Mesenchymal stem cell of adipose (primary cell): ENCODE measurements around a stretch of chr4.

- CAGE, long polyA plus RNA, result no peak
These were observed 769 bp downstream of the ZNF141 start for GRCh38 chr4:338440-338725.

- CAGE, long polyA plus RNA, result no peak
These were observed 54.9 kb downstream of the PCGF3 start for GRCh38 chr4:760202-761285.

DNA sequence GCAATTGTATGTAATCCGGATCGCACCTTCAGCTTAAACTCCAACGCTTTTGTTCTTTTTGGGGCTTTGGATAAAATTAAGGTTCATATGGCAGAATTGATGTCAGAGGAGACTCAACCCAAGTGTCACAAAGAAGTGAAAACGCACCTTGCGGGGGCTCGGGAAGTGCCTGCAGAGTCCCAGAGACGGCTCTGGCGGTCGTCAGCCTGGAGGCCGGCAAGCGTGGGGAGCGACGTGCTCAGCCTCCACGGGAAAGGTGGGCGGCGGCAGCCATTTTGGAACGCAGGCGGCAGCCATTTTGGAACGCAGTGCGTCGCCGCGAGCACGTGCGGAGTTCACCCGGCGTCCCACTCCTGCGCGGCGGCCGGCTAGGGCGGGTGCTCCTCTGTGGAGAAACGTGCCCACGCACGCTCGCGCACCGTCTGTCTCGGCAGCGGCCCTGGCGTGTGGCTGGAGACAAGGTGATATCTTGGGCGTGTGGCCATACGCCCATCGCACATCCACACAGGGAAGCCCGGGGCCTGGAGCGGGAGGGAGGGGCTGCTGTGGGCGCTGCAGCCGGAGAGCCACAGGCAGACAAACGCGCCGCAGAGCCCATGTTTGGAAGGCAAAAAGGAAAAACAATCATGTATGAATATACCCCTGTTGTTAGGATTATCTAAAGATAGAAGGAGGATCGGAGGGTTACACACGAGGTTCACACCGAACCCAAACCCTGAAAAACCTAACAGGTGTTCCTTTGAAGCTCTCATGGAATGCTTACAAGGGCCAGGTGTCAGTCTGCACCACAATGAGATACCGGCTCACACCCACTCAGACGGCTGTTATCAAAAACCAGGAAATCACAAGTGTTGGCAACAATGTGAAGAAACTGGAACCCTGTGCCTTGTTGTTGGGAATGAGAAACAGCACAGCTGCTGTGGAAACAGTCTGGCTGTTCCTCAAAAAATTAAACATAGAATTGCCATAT is 21.0 kb downstream of the CPLX1 start:
- CAGE, long polyA plus RNA, result no peak

- CAGE, long polyA plus RNA, result no peak
These were observed 10.0 kb downstream of the DGKQ start for GRCh38 chr4:963367-963708.

GRCh38 chr4:968853-969261 is 4.5 kb downstream of the DGKQ start:
- CAGE, long polyA plus RNA, result no peak

GRCh38 chr4:970079-971302 is 2.9 kb downstream of the DGKQ start:
- CAGE, long polyA plus RNA, result no peak

GRCh38 chr4:986348-986828 is 456 bp upstream of the IDUA start:
- CAGE, long polyA plus RNA, result no peak

DNA sequence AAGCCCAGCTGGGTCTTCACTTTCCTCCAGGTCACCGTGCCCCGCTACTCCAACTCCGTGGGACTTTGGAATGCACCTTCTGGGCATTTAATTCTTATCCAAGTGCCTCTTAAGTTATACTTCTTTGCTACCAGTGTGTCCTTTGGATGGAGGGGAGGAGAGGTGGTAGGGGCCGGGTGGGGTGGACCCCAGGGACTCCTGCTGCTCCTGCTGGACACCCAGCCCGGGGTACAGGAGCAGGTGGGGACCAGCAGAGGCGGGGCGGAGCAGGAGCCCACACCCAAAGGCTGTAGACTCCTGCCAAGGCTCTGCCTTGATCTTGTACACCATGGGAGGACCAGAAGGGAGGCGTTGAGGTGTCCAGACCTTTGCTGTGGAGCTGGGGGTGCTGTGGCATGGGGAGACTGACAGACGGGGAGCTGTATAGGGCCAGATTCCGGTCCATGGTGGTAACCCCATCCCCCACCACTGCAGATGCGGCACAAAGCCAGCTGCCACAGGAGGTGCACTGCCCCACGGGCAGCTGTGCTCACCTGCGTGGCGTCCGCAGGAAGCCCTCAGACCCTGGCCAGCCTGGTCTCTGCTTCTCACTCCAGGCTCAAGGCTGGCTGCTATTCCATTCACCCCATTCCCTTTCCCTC is 4.9 kb upstream of the SLC26A1 start:
- CAGE, long polyA plus RNA, result no peak

GRCh38 chr4:1002242-1002686 is 9.1 kb upstream of the SLC26A1 start:
- CAGE, long polyA plus RNA, result no peak

- CAGE, long polyA plus RNA, result no peak
These were observed 24.0 kb downstream of the FGFRL1 start for GRCh38 chr4:1035307-1035922.

DNA sequence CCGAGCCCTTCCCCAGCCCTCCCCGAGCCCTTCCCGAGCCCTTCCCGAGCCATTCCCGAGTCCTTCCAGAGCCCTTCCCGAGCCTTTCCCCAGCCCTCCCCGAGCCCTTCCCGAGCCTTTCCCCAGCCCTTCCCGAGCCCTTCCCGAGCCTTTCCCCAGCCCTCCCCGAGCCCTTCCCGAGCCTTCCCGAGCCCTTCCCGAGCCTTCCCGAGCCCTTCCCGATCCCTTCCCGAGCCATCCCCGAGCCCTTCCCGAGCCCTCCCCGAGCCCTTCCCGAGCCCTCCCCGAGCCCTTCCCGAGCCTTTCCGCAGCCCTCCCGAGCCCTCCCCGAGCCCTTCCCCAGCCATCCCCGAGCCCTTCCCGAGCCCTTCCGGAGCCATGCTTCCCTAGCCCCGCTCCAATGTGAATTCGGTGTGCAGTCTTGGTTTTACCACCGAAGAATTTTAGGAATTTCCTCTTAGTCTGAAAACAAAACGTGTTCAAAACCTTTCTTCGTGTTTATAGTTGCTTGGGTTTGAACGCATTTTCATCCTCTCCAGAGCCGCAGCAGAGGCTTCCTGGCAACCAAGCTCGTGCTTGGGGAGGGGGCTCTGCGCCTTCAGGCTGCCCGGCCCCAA is 35.2 kb downstream of the FGFRL1 start:
- CAGE, long polyA plus RNA, result no peak

- CAGE, long polyA plus RNA, result no peak
These were observed 41.8 kb downstream of the FGFRL1 start for GRCh38 chr4:1053271-1053629.

- CAGE, long polyA plus RNA, result no peak
These were observed 13.6 kb upstream of the RNF212 start for GRCh38 chr4:1126891-1127535.

GRCh38 chr4:1147081-1147960 is 25.1 kb downstream of the SPON2 start:
- CAGE, long polyA plus RNA, result no peak

DNA sequence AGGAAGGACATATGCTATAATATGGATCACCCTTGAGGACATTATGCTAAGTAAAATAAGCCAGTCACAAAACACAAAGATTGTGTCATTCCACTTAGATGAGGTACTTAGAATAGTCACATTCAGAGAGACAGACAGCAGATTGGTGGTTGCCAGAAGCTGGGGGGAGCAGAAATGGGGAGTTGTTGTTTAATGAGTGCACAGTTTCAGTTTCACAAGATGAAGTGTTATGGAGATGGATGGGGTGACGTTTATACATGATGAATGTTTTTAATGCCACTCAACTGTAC is 14.8 kb upstream of the SPON2 start:
- CAGE, long polyA plus RNA, result no peak

- CAGE, long polyA plus RNA, result no peak
These were observed 29.7 kb upstream of the SPON2 start for GRCh38 chr4:1201866-1202694.

- CAGE, long polyA plus RNA, result no peak
These were observed 36.7 kb upstream of the SPON2 start for GRCh38 chr4:1209051-1209513.

DNA sequence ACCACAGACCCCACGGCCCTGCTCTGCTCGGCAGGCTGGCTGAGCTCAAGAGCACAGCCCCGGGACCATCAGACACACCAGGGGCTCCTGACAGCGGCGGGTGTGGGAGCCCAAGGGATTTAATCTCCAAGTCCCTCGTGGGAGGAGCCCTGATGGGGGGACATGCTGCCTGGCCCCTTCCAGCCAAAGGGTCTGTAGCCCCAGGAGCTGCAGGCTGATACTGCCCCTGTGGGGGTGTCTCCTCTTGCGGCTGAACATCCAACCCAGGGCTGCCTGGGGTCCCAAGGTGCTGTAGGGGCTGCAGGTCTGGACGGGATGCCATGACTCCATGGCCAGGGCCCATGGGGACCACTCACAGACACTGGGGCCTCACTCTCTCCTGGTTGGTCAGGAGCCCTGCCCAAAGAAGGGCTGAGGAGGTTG is 35.2 kb downstream of the CTBP1 start:
- CAGE, long polyA plus RNA, result no peak

DNA sequence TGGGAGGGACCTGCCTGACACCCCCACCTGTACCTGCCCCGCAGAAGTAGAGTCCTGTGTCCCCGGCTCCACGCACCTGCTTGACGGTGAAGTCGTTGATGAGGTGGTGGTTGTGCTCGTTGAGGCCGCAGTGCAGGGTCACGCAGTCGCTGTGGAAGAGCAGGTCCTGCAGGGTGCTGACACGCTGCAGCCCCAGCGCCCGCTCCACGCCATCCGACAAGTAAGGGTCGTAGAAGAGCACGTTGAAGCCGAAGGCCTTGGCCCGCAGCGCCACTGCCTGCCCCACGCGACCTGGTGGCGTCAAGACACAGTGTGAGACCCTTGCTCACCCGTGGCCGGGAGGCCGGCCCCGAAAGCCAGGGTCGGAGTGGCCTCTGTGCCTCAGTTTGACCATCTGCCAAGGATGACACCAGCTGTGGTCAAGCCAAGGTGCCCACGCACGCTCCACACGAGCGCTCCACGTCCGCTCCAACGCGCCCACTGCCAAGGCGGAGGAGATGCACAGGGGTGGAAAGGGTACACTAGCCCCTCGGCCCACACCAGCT is 32.9 kb downstream of the CTBP1 start:
- CAGE, long polyA plus RNA, result no peak

- CAGE, long polyA plus RNA, result no peak
These were observed 2.6 kb downstream of the CTBP1 start for GRCh38 chr4:1246163-1246866.